Skeletal muscle cell (primary cell): ENCODE measurements around a stretch of chr17.

GRCh38 chr17:68542873-68543138, 30.6 kb downstream of the PRKAR1A start:
- RRBS = 100% methylated on average over 1 of the region's 4 CpGs

- RRBS = no CpG with 5 or more reads among the region's 7 CpGs
Observed at GRCh38 chr17:68595414-68596267, 5.5 kb downstream of the FAM20A start.

DNA sequence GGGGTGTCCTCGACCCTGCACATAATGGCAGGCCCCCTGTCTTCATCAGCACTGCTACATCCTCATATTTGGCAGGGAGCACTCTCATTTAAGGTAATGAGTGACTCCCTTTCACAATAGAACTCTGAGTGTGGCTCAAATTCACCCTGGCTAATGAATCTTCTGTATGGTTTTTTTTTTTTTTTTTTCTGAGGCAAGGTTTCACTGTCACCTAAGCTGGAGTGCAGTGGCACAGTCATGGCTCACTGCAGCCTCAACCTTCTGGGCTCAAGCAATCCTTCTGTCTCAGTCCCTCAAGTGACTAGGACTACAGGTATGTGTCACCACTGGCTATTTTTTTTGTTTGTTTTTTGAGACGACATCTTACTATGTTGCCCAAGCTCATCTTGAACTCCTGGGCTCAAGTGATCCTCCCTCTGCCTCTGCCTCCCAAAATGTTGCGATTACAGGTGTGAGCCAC, 3.3 kb downstream of the FAM20A start:
- RRBS = no CpG with 5 or more reads among the region's 3 CpGs

DNA sequence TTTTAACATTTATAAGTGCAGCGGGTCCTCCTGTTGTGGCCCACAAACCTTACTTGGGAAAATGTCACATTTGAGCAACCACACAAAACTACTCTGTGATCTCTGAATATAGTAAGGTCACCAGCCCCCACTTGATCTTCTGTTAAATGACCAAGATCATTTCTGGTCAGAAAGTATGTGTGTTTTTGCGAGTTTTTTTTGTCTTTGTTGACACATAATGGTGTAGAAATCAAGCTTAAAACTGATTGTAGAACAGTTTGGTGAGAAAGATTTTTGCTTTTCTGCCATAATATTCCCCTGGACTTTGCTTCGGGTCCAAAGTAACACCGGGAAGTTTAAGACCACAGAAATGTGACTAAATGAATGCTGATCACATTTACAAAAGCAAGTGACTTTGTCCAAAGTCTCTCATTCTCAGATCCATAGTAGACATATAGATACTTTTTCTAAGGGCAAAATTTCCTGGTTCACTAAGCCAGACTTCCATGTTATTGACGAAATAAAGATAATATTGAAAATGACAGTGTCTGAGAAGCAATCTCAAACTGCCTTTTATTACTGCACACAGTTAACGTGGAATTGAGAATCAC, 2.6 kb downstream of the FAM20A start:
- RRBS = no CpG with 5 or more reads among the region's 6 CpGs

DNA sequence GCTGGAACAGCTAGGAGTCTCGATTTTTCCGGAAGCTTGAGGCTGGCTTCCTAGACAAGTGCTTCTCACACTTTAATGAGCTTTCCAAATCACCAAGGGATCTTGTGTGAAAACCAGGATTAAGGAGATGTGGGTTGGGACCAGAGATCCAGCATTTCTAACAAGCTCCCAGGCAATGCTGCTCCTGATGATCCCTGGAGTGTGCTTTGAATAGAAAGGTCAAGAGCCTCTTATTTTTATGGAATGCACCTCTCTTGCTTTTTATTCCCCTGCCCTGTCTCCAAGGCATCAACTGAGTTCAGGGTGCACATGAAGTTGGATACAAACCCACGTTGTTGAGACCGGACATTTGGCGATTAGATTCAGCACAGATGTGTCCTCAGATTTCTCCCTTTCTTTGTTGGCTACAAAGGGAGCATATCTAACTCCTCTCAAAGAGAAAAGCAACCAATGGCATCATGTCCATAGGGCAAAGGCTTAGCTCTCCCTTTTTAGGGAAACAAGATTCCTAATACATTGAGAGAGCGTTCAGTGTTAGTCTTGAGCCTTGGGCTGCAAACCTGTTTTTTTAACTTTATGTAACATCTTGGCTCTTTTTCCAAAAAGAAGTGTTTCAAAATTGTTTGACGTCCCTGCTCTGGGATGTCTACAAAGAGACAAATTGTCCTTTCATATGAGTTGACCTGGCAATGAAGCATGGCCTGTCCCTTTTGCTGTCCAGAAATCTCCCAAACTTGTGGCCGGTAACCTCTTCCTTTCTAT, 40.6 kb upstream of the FAM20A start:
- RRBS = no CpG with 5 or more reads among the region's 8 CpGs

DNA sequence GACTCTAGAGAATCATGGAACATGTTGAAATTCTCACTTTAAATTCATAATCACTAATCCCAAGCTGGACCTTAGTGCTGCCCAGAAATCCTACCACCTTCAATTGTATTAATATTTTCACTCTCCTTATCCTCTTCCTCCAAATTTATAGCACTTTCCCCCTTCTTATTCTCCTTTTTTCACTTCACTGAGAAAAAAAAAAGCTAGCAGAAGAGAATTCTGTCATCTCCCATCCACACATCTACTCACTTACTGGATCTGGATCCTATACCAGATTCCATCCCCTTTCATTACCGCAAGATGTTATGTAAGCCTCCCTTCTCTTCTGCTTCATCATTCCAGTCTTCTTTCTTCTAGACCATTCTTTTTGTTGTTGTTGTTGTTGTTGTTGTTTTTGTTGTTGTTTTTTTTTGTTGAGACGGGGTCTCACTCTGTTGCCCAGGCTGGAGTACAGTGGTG, 131.2 kb downstream of the ABCA8 start:
- RRBS = no CpG with 5 or more reads among the region's 2 CpGs

DNA sequence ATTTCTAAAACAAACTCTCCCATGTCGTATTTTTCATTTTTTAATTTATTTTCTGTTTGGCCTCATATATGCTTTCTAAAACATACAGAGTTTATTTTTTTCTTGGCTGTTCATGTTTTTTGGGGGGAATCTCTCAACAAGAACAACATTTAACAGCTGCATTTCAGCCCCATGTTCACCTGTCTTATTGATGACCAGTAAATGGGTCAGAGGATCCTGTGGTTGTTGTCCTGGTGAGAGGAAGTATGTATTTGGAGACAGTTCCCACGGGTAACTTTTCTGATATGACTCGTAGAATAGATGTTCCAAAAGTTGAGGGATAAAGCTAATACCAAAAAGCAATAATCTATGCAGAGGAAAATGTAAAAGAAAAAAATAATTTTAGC, 42.5 kb downstream of the ABCA9 start:
- RRBS = no CpG with 5 or more reads among the region's 3 CpGs

DNA sequence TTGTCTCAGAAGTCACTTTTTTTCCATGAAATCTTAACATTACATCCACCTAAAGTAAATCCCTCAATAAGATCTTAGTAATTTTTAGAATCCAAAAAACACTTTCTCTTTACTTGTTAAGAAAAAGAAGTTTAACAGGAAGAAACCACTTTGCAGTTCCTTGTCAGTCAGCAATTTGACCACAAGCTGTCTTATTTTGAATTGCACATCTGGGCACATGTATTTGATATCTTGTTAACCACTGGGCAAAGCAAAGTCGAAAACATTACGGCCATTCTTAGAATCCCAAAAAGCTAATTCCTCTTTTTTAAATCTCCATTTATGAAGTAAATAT, 1.1 kb downstream of the ABCA10 start:
- RRBS = no CpG with 5 or more reads among the region's 2 CpGs

- RRBS = no CpG with 5 or more reads among the region's 14 CpGs
Observed at GRCh38 chr17:69461837-69462407, 47.4 kb downstream of the MAP2K6 start.

DNA sequence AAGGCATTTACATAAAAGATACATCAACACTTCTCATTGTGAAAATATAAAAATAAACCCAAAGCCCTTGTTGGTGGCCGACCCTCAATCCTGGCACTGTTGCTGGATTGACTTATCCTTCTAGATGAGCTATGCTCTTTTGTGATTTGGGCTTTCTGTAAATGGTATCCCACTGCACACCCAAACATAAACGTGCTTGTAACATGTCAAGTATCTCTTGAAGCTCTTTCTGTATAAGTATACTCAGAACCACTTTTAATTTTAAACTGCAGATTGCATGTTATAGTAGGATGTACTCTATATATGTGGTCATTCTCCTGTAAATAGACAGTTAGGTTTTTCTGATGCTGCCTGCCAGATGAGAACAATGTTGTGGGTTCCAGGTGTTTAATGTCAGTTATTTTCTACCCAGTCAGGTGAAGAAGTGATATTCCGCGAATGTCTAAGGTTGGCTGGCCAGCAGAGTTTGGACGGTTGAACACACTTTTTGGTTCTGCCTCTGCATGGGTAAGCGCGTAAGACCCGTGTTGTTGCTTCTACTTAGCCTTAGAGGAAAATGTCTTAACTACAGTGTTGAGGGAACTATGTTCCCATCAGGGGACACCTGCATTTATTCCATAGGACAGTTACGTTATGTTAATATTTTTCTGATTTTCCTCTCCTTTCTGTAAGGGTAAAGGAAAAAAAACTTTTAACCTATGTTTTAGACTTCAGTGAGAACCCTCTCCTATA, 162.5 kb downstream of the MAP2K6 start:
- RRBS = no CpG with 5 or more reads among the region's 9 CpGs

GRCh38 chr17:71681626-71682142, 439.1 kb upstream of the SOX9 start:
- RRBS = no CpG with 5 or more reads among the region's 3 CpGs

- RRBS = no CpG with 5 or more reads among the region's 15 CpGs
Observed at GRCh38 chr17:72465372-72466135, 344.7 kb downstream of the SOX9 start.

- RRBS = no CpG with 5 or more reads among the region's 24 CpGs
Observed at GRCh38 chr17:72476023-72477080, 355.5 kb downstream of the SOX9 start.

DNA sequence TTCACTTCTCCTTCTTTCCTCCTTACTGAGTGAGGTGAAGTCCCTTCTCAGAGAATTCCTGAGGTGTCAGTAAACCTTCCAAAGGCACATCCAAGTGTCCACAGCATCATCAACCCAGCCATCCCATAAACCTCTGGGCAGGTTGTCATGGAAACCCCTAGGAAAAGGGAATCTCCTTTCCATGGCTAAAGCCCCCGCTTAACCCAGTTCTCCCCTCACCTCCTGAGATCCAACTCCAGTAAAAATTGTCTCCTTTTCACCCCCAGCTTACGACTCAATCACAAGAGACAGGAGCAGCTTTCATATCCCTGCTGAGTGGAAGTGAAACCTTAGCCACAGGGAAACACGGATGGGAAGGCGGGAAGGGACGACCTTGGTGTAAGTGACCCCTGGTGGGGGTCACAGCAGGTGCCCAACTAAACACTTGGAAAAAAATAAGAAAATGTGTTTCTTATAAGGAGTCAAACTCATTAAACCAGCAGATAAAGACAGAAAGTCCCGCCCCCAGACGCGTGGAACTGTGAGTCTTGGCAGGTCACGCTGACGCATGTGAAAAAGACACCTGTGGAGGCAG, 432.0 kb downstream of the SOX9 start:
- RRBS = no CpG with 5 or more reads among the region's 10 CpGs

- RRBS = no CpG with 5 or more reads among the region's 10 CpGs
Observed at GRCh38 chr17:72683945-72684601, 408.4 kb downstream of the SLC39A11 start.

- RRBS = no CpG with 5 or more reads among the region's 30 CpGs
Observed at GRCh38 chr17:72719362-72720701, 372.7 kb downstream of the SLC39A11 start.

DNA sequence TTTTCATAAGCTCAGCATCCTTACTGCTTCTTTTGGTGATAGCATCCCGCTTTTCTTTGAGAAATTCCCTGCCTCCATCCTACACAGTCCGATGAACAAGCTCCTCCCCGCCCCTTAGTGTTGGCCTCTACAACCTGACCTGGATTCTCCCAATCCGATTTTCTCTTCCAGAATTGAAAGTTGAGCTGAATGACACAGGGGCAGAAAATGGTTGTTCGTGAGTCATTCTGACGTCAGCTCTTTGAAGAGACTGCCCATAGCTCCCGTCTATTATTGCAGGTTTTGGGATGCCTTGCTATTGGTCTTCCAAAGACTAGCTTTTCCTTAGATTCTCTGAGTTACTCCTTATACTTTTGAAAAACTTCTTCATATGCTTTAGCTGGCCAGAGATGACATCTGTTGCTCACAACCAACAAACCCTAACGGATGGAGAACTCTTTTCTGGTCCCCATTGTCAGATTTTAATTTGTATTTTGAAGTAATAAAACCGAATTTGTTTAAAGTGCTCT, 279.6 kb downstream of the SLC39A11 start:
- RRBS = no CpG with 5 or more reads among the region's 9 CpGs

DNA sequence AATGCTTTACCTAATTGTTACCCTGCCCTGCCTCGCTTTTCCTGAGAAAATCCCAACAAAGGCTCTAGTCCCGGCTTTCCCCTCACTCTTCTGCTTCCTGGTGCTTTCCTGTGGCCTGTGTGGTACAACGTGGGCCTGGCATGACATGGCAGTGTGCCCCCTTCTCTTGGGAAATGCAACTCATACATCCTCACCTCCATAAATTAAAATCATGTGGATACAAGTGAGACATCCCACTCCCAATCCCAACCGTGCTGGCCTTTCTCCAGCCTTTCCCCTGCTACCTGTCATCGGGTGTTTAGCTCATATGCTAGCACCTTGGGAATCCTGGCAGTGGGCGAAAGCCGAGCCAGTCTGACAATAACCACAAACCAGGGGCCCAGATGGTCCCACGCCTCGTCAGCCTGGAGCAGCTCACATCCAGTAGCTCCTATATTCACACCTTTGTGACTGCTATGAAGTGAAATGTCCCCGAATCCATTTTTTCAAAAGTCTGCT, 177.1 kb downstream of the SLC39A11 start:
- RRBS = no CpG with 5 or more reads among the region's 10 CpGs

DNA sequence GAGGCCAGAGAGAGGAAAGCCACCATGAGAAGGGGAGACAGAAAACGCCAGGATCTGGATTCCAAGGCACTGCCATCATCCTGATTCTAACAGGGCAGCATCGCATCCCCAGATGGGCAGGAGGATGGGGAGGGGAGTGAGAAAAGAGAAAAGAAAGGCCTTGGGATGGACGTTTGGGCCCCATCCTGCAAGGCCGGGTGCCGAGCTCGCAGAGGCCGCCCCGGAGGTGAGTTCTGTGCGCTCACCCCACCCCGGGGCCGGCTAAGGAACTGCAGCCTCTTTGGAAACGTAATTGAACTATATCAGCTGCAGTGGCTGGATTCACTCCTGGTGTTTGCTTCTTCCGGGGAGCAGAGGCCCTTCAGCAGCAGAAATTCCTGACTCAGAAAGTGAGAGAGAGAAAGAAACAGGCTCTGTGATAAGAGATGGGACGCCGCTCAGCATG, 8.6 kb upstream of the SSTR2 start:
- RRBS = 0% methylated on average over 3 of the region's 15 CpGs

GRCh38 chr17:73191260-73191513, 1.7 kb upstream of the COG1 start:
- RRBS = no CpG with 5 or more reads among the region's 11 CpGs